Pericardium fibroblast (primary cell): Measurements from ENCODE around the gene BDH1.

GRCh38 chr3:197004114-197004227, 25.6 kb downstream of the MELTF start:
- RAMPAGE, long total RNA = no peak

- RAMPAGE, long total RNA = no peak
Observed at GRCh38 chr3:197022748-197023023, 6.9 kb downstream of the MELTF start.

DNA sequence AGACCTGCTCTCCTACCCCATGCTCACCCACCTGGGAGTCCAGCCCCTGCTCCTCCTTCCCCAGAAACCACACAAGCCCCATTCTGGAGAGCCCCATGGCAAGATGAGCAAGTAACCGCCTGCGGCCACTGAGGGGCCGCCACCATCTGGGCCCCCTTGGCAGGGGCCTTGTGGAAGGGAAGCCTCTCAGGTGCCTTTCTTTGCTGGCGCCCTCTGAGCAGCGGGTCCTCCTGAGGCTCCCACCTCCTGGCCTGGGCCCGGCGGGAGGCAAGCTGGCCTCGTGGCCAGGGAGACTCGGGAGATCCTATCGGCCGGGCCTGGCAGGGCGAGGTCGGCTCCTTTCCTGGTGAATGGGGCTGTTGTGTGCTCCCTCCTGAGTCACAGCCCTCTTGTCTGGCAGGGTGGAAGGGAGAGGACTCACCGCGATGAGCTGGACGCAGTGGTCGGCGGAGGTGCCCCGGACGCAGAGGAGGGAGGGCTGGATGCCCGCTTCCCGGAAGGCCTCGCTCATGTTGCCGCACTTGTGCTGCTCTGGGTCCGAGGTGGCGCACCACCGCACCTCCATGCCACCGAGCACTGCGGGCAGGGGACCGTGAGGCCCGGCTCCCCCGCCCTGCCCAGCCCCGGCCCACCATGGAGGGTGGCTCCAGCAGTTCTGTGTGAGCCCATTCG, 2.1 kb downstream of the MELTF start:
- RAMPAGE, long total RNA = no peak

DNA sequence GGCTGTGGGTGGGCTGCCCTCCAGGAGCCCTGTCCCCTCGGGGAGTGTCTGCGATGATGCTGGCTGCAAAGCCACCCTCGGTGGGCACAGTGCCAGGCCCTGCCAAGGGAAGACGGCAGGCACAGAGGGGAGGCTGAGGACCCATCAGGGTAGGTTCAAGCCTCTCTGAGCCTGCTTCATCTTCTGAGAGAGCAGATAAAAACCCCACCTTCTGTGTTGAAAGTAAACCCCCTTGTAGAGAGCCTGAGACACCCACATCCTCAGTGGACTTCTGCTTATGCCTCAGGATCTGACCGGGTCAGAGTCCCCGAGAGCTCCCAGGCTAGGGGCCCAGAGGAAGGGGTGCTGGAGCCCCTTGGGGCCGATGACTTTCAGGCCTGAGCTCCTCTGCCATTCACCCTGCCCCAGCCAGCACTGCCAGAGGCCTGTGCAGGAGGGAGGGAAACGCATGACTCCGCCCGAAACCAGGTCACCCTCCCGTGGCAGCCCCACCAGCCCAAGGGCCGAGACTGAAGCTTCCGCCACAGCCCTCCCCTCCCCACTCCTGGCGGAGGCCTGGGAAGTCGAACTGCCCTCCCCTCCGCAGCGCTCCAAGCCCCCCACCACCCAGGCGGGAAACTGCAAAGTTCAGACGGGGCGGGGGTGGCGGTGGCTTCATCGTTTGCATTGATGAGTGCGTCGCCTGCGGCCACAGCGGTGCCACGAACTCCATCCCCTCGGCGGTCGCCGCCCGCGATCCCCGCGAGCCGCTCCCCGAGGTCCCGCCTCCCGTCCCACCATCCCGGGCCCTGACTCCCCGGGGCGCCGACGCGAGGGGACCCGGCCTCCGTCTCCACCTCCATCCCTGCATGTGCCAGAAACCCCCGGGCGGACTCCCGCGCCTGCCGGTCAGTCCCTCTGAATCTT, 1.0 kb downstream of the MELTF start:
- RAMPAGE, long total RNA = no peak

DNA sequence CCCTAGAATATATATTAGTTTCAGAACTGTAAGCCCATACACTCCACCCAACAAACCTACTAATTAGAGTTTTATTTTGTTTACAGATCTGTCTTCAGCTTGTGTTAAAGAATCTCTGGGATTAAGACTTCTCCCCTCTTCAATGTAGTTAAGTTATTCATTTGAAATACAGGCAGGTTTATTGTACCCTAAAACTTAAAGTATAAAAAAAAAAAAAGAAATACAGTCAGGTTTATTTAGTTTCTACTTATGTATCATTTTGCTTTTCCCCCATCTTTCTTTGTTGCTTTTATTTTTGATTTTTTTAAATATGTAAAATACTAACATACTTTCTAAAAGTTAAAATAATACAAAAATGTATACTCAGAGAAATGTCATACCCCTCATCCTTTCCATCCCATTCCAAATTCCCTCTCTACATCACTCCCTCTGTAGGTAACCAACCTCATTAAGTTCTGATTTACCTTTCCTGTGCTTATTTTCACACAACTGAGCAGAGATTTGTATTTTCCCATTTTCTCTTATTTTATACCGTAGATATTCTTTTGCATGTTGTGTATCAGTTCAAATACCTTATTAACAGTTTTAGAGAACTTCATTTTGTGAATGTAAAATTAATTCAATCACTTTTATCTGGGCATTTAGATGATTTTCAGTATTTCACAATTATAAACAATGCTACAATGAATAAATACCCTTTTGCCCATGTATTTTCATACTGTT, 33.5 kb upstream of the MELTF start:
- RAMPAGE, long total RNA = no peak

GRCh38 chr3:197065115-197066025, 35.8 kb upstream of the MELTF start:
- RAMPAGE, long total RNA = no peak

GRCh38 chr3:197085355-197086017, 55.9 kb upstream of the MELTF start:
- RAMPAGE, long total RNA = no peak

GRCh38 chr3:197134543-197135475, 105.2 kb upstream of the MELTF start:
- RAMPAGE, long total RNA = no peak

GRCh38 chr3:197298909-197299498, 592 bp upstream of the DLG1 start:
- RAMPAGE, long total RNA = no peak

DNA sequence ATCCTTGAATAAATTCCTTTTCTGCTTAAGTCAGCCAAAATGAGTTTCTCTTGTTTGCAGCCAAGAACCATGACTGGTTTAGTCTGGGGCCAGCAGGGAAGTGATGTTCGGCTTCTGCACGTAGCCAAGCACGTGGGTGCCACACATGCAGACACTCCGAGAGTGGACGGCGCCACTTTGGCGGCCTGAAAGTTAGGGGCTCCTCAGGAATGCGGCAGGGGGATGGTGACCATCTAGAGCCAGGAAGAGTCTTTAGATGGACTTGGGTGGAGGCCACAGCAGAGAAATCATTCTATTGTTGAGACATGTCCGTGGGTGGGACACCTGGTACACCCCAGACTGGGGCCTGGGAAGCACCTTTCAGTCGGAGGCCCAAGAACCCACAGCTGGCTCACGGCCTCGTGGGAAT, 60.9 kb downstream of the BDH1 start:
- RAMPAGE, long total RNA = no peak

GRCh38 chr3:197511840-197512632, 43.7 kb downstream of the BDH1 start:
- RAMPAGE, long total RNA = no peak

DNA sequence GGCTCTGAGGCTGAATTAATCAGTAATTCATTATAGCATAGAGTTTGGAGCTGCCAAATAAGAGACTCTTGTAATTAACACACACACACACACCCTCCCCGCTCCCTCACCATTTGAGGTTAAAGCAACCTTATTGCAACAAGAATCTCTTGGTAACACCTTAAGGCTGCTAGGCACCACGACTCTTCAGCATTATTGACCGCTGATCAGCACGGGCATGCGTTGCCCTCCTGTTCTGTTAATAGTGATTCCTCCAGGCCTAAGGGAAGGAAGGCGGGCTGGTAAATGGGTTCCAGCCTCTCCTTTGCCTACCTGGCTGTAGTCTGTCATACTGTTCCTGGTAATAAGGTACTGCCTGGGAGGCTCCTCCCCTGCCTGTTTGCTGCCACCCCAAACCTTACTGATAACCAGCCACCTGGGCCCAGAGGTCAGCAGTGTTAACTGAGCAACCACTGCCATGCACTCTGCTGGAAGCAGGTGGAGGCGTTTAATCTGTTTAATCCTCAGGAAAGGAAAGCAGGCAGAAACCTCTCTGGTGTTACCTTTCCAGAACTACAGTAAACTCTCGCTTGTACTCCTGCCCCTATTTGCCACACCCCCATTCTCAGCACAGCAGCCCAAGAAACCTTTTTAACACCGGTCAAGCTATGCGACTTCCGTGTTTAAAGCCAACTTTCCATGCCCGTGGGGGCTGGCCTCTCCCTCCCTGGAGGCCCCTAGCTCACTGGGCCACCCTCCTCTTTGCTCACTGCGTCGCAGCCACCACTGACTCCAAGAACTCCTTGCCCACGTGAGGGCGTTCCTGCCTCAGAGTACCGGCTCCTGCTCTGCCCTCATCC, 8.5 kb downstream of the BDH1 start:
- RAMPAGE, long total RNA = no peak

- RAMPAGE, long total RNA = no peak
Observed at GRCh38 chr3:197555548-197555783, 302 bp downstream of the BDH1 start.

DNA sequence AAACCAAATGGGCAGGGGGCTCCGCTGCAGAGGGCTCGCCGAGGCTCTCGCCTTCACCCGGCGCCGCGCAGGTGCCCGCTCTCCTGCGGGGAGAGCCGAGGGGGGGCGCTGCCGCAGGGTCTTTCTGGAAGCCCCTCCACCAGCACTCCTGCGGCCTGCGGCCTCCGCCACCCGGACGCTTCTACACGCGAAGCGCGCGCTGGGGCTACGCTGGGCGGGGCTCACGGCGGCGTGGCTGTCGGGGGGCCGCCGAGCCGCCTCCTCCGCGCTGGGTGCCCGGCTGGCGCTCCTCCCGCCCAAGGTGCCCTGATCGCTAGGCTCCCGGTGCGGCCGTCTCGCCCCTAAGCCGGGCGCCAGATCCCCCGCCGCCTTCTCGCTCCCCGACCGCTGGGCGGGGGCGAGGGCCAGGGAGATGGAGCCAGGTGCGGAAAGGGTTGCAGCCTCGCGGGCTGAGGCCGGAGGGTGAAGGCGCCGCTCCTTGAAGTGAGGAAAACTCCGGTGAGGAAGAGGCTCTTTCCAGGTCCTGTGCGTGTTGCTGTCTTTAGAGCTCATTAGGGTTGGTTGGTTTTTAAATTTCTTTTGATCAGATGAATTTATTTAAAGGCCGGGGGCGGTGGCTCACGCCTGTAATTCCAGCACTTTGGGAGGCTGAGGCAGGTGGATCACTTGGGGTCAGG, at the start of gene BDH1:
Gene BDH1 (minus strand): TSS at position 185 of the 677 bp plus-strand sequence.
- RAMPAGE, long total RNA = start-site peak on the minus strand centred at position 194 of the sequence, 51 bp wide, 27 and 35 reads in 2 replicates

DNA sequence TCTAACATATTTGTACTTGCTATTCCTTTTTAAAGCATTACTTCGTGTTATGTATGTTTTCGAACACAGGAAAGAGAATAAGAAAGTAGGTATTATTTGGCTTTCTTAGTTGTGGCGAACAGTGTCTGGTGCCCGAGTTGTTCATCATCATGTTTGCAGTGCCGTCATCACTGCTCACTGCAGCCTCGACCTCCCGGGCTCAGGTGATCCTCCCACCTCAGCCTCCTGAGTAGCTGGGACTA, 1.2 kb downstream of the LRCH3 start:
- RAMPAGE, long total RNA = no peak

GRCh38 chr3:197844895-197845625, 54.0 kb downstream of the LRCH3 start:
- RAMPAGE, long total RNA = no peak

DNA sequence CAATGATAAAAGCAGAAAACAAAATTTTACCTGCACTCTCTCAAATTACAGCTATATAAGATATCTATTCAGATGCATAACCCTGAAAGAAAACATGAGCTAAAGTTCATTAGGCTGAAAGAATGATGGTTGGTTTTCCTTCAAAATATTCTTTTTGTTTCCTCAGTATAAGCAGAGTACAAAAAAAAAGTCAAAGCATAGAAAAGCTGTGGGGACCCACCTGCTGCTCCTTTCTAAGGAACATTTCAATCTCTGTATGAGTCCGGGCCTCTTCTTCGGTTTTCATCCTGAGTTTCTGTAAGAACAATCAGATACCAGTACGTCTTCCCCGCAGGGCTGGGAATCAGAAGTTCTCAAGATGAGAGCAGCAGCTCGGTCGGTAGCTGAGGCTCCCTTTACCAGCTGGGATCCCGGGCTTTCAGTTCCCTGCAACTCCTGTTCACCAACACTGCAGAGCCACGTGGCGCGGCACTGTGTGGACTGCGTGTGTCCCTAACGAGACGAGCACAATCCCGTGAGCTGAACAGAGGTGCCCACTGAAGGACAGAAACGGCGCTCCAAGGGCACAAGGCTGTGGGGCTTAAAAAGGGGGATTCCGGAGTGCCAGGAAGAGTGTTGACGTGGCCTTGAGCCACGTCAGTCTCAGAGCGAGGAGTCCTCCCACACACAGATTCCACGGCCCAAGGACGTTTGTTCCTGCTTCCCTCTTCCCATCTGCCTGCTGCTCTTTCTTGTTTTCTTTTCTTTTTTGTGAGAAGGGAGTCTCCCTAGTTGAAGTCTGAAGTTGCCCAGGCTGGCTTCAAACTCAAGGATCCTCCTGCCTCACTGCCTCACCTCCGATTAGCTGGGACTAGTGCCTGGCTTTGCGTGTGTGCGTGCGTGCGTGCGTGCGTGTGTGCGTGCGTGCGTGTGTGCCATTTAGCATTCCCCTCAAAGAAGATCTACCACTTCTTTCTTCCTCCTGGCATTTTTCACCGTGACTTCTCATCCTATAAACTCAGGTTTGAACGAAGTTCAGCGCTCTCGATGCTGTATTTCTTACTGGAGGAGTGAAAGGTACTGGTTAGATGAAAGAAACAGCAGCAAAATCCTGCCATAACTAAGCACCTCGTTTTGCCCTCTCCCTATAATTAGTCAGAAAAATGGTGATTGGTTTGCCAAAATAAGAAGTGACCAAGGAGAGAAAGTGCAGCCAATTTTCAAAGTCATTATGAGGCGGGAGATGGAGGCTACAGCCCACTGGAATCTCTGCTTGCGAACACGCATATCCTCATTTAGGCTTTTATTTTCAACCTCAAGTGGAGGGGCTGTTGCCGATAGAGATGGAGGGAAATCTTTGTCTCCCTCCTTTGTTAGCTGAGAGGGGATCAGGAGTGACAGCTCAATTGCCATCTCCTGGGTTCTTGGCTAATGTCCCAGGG, 37.0 kb upstream of the RPL35A start:
- RAMPAGE, long total RNA = no peak

- RAMPAGE, long total RNA = no peak
Observed at GRCh38 chr3:198106086-198106498, 146.1 kb downstream of the LMLN start.